NB4 (cell line): Measurements from ENCODE around the genes KRT37 and KRT35.

GRCh38 chr17:41341327-41342079, 9.1 kb downstream of the KRT33A start:
- RRBS, result no CpG with 5 or more reads among the region's 9 CpGs

- RRBS, result no CpG with 5 or more reads among the region's 2 CpGs
These were observed at the start of gene KRT37 for GRCh38 chr17:41424403-41424856. KRT37 (minus strand) TSS chr17:41424585.

- RRBS, result no CpG with 5 or more reads among the region's 1 CpG
These were observed at the start of gene KRT35 for GRCh38 chr17:41481025-41481299. KRT35 (minus strand) TSS chr17:41481151.

DNA sequence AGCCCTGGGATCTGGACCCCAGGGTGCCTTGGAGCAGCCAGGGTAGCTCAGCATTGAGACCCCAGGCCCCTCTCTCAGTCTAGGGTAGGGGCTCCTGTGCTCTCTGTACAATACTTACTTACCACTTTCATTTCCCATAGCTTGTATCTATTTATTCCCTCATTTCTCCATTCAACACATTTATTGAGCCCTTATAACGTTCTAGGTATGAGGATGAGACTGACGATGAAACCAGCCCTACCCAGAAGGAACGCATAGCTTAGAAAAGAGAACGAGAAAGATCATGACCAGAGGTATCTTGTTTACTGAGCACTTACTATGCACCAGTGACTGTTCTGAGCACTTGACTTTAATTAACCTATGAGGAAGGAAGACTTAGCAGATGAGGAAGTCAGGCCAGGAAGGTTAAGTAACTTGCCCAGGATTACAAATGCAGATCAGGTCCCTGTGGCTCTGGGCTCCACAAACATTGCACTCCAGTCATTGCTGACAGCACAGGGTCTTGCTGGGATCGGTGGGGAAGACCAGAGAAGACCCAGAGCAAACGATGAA, 7.2 kb downstream of the KRT13 start:
- RRBS, result no CpG with 5 or more reads among the region's 6 CpGs

GRCh38 chr17:41511132-41511594, 5.8 kb upstream of the KRT13 start:
- RRBS, result no CpG with 5 or more reads among the region's 4 CpGs

GRCh38 chr17:41529850-41530658, 1.9 kb upstream of the KRT19 start:
- RRBS, result no CpG with 5 or more reads among the region's 6 CpGs

DNA sequence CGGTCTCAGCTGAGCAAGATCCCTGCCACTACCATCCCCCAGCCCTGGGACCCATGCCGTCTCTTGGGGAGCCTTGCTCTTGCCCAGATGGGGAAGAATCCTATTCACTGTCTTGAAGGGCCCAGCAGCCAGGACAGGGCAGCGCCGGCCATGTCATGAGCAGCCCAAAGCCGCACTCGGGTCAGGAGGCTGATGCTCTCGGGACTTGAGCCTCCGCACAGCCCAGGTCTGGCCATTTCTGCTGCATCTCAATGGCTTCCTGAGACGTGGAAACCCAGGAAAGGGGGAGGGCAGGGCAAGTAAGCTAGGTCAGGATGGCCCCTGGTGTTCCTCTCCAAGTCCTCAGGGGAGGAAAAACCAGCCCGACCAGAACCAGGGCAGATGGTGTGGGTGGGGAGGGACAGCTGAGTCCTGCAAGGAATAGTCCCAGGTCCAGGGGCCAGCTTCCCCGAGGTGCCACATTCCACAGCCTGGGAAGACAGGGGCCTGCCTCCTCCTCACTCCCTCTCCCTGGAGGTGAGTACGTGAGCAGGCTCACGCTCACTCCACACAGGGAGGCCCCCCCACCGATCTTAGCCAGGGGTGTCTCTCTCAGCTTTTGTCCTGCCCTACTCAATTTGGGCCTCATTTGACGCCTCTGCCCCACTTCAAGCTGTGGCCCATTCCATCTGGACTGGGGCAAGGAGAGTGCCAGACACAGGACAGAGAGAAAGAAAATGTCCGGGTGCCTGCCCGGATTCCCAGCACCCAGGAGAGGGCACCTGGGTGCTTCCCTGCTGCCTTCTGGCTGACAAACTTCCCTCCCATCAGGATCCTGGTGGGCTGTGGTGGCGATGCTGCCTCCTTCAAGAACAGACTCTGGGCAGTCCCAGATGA, 8.0 kb upstream of the KRT19 start:
- RRBS, result no CpG with 5 or more reads among the region's 18 CpGs

DNA sequence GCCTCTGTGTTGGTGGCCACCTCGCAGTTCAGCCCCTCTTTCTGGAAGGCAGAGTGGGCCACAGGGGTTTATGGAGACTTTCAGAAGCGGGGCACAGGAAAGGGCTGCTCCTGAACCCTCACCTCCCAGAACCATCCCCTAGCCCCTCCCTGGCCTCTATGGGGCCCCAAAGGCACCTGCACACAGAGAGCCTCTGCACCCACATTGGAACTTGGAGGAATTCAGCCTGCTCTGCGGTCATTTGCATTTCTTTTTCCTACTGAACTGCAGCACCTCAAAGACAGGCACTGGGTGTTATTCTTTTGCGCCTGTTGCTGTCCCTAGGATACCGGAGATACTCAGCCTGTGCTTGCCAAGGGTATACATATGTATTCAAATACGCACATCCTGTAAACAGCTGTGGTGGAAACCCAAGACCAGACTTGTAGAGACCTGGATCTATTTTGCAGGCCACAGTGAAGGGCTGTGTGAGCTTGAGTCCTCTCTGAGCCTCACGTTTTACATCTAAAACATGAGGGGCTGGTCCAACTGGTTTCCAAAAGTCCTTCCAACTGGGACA, 4.1 kb upstream of the KRT17 start:
- RRBS, result no CpG with 5 or more reads among the region's 7 CpGs

- RRBS, result no CpG with 5 or more reads among the region's 17 CpGs
These were observed 9.6 kb downstream of the JUP start for GRCh38 chr17:41776687-41777507.

DNA sequence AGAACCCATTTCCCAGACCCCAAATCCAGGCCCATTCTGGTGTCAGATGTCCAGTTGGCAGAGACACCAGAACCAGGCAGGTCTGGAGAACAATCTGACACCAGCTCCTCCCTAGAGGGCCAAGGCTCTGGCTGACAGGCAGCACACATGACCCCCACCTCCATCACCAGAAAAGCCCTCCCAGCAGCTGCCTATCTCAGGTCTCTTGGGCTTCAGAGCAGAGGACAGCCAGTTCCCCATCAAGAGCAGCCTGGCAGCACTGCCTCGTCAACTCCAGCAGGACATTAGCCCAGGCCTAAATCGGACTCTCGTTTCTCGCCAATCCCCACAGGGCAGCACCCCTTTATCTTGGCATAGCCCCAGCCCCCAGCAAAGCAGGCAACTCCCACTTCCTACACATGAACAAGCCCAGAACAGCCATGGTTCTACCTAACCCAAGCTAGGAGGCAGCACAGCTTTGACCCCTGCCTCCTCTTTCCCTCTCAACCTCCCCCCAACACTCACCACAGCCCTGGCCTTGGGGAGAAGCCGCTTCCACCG, 4.3 kb downstream of the JUP start:
- RRBS, result no CpG with 5 or more reads among the region's 6 CpGs

GRCh38 chr17:41783955-41785122, 2.2 kb downstream of the JUP start:
- RRBS, result no CpG with 5 or more reads among the region's 15 CpGs

GRCh38 chr17:41787005-41787264, 424 bp upstream of the JUP start:
- RRBS, result no CpG with 5 or more reads among the region's 3 CpGs

GRCh38 chr17:41810945-41811394, 779 bp downstream of the P3H4 start:
- RRBS, result 86% methylated on average over 15 of the region's 34 CpGs

GRCh38 chr17:41907298-41907863, 11.4 kb downstream of the ACLY start:
- RRBS, result no CpG with 5 or more reads among the region's 10 CpGs

GRCh38 chr17:41914467-41915012, 4.2 kb downstream of the ACLY start:
- RRBS, result no CpG with 5 or more reads among the region's 8 CpGs

GRCh38 chr17:41970733-41972059, 4.6 kb downstream of the CNP start:
- RRBS, result 87% methylated on average over 2 of the region's 27 CpGs

GRCh38 chr17:41983364-41983966, 16.9 kb downstream of the CNP start:
- RRBS, result no CpG with 5 or more reads among the region's 5 CpGs

DNA sequence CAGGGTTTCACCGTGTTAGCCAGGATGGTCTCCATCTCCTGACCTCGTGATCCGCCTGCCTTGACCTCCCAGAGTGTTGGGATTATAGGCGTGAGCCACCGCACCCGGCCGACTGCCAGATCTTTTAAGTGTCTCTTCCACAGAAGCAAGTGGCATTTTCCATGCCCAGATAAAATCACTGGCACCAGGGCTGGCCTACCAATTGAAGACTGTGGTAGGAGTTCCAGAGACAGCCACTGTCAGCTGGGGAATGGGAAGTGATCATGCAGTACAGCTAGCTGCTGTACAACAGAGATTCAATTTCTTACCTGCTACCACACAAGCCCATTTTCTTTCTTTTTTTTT, 17.9 kb downstream of the CNP start:
- RRBS, result no CpG with 5 or more reads among the region's 7 CpGs